Epithelial cell of proximal tubule (primary cell): Measurements from ENCODE around the genes MYO19 and GGNBP2.

- RAMPAGE, long total RNA = no peak
- RRBS = no CpG with 5 or more reads among the region's 6 CpGs
Observed at GRCh38 chr17:36202475-36202927, 5.9 kb upstream of the CCL3L3 start.

- RAMPAGE, long total RNA = no peak
- RRBS = no CpG with 5 or more reads among the region's 2 CpGs
Observed at GRCh38 chr17:36213005-36213265, 2.1 kb downstream of the CCL4L2 start.

- RAMPAGE, long total RNA = no peak
- RRBS = no CpG with 5 or more reads among the region's 75 CpGs
Observed at GRCh38 chr17:36534408-36535314, at the start of gene MYO19. MYO19 (minus strand) TSS chr17:36534868.

GRCh38 chr17:36544894-36545347 lies at the start of gene GGNBP2:
GGNBP2 (plus strand) TSS chr17:36544919.
- RAMPAGE, long total RNA = no peak
- RRBS = no CpG with 5 or more reads among the region's 45 CpGs

DNA sequence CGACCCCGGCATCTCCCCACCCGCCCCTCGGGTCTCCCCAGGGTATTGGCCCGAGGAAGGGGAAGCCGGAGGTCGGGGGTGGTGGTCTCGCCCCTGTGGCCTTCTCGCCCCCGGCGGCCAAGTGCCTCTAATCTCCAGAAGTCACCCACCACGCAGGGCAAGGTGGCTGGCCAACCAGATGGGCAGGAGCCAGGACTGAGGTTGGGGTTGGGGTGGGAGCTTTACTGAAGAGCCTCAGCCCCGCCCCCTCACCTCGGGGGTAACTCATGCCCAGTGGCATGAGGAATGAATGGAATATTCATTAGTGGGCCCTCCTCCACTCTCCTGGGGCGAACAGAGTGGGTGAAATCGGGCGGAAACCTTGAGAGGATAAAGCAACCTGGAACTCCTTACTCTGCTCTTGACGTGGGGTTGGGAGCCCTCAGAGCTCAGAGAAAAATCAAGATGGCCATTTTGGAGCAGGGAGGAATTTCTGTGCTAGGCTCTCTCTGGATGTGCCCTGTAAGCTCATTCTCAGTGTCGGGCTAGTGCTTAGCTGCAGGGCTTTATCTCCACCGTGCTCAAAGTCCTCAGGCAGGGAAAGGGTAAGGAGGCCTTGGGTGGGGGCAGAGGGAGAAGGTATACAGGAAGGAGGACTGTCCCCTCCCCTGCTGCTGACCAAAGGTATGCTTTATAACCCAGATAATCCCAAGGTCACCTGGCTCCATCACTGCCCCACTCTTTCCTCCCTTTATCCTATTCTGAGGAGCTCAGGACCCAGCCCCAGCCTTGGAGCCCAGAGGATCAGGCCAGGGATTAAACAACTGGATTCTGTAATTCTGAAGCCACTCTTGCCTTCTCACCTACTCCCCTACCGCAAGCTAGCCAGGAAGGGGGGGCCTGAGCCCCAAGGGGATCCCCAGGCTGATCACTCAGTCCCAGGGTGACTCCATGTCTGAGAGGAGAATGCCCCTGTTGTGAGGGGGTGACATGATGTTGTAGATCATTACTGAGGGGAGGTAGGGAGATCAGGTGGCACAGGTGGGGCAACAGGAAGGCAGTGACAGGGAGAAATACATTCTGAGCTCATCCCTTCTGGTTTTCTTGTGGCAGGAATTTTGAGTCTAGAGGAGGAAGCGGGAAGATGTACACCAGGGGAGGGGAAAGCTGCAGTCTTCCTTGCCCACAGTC lies 1.1 kb downstream of the DHRS11 start:
- RAMPAGE, long total RNA = no peak
- RRBS = no CpG with 5 or more reads among the region's 22 CpGs

- RAMPAGE, long total RNA = no peak
- RRBS = no CpG with 5 or more reads among the region's 58 CpGs
Observed at GRCh38 chr17:36721987-36723194, 121.0 kb downstream of the MRM1 start.

- RAMPAGE, long total RNA = no peak
- RRBS = no CpG with 5 or more reads among the region's 13 CpGs
Observed at GRCh38 chr17:36727654-36728274, 126.4 kb downstream of the MRM1 start.

DNA sequence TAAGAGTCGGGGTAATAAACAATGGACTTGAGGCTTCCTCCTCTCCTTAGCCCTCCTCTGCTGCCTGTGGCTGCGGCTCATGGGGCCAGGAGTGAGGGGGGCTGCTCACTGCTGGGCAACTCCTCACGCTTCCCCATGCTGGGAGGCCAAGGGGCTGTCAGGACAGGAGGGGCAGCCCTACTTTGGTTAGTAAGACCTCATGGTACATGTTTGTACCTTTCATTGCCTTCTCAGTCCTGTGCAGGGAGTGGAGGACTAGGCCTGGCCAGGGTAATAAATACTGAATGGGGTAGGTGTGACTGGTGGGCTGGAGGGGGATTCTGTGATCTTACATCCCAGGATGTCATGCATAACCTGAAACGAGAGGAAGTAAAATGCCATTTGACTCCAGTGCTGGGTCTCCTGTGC lies 138.1 kb downstream of the AATF start:
- RAMPAGE, long total RNA = no peak
- RRBS = no CpG with 5 or more reads among the region's 4 CpGs

DNA sequence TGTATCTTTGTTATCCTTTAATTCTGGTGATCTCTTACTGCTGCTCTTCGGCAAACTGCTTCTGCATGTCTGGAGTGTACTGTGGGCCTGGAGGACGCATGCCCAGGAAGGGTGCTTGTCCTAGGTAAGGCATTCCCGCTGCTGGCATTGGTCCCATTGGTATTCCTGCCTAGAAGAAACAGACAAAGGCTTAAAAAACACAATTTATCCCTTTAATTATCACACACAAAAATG lies 22.9 kb downstream of the SYNRG start:
- RAMPAGE, long total RNA = no peak
- RRBS = no CpG with 5 or more reads among the region's 3 CpGs

DNA sequence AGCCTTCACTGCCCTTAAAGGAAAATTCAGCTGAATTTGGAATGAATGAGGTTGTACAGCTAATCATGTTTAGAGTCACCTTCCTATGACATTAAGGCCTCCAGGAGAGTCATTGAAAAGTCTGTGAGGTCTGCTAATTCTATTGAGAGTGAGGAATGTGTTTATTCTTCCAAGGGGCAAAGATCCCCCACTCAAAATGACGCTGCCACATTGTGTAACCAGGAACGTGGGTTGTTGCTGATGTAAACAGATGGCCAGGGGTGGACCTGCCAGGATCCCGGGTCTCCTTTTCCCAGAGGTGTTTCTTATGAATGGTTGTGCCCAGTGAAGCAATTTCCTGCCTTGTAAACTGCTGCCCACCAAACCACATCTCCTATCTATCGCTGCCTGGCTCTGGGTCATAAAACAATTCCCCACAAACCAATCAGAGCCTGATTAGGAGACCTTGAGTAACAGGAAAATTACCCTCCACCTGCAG lies 32.8 kb upstream of the DDX52 start:
- RAMPAGE, long total RNA = no peak
- RRBS = no CpG with 5 or more reads among the region's 4 CpGs

DNA sequence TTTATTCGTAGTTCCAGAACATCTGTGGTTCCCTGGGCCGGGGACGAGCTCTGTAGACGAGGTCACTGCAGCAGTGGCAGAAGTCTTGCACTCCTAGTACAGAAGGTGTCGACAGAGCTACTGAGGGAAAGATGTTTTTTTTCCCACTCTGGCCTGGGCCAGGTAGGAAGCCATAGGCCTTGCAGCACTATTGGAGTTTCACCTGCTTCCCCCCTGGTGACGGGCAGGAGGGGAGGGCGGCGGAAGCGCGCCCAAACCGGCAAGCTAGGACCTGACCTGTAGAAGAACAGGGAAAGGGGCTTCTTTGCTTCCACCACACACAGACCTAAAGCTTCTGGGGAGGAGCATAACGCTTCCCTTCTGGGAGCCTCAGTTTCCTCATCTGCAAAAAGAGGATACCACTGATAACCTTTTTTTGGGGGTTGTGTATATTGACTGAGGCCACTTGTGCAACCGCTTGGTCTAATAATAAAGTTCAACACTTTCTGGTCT lies 1.3 kb upstream of the HNF1B start:
- RAMPAGE, long total RNA = no peak
- RRBS = no CpG with 5 or more reads among the region's 13 CpGs

- RAMPAGE, long total RNA = no peak
- RRBS = no CpG with 5 or more reads among the region's 7 CpGs
Observed at GRCh38 chr17:37843957-37844488, 80.2 kb upstream of the TBC1D3K start.

DNA sequence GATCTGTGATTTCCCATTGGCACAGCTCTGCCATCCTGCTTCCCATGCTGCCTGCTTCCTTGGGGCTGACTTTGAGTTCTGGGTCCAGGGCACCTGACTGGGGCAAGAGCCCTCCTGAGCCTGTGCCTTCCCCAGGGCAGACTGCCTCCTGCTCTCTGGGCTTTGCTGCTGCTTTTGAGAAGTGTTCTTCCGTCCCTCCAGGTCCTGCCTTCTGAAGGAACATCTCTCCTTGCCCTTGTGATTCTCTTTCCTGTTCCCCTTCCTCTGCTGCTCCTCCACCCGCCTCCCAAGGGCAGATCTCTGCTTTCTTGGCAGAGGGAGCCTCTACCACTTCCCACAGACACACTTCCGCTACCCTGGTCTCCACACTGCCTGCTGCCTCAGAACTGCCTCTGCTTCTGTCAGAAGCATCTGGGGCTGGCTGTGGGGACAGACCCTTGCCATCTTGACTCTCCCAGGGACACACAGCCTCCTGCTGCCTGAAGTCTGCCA lies 16.8 kb downstream of the GPR179 start:
- RAMPAGE, long total RNA = no peak
- RRBS = no CpG with 5 or more reads among the region's 3 CpGs

- RAMPAGE, long total RNA = no peak
- RRBS = no CpG with 5 or more reads among the region's 40 CpGs
Observed at GRCh38 chr17:38352560-38353168, 1.0 kb downstream of the SOCS7 start.

- RAMPAGE, long total RNA = no peak
- RRBS = no CpG with 5 or more reads among the region's 22 CpGs
Observed at GRCh38 chr17:38414744-38415314, 13.4 kb upstream of the ARHGAP23 start.

- RAMPAGE, long total RNA = no peak
- RRBS = no CpG with 5 or more reads among the region's 12 CpGs
Observed at GRCh38 chr17:38454524-38455170, 26.4 kb downstream of the ARHGAP23 start.

- RAMPAGE, long total RNA = no peak
- RRBS = no CpG with 5 or more reads among the region's 13 CpGs
Observed at GRCh38 chr17:38482407-38482895, 54.2 kb downstream of the ARHGAP23 start.

- RAMPAGE, long total RNA = no peak
- RRBS = no CpG with 5 or more reads among the region's 5 CpGs
Observed at GRCh38 chr17:38614074-38614621, 8.4 kb upstream of the SRCIN1 start.

DNA sequence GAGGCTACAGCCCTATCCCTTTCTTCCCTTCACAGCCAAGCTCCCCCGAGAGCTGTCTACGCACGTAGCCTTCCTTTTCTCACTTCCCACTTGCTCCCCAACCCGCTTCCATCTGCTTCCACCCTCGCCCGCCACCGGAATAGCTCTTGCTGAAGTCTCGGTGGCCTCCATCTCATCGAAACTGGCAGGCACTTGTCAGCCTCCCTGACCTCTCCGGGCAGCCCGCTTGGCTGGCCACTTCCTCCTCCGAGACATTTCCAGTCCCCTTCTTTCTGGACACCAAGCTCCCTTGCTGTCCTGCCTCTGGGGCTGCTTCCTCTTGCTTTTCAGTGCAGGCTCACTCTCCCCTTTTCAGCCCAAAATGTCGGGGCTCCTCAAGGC lies 10.8 kb upstream of the EPOP start:
- RAMPAGE, long total RNA = no peak
- RRBS = no CpG with 5 or more reads among the region's 13 CpGs

- RAMPAGE, long total RNA = no peak
- RRBS = no CpG with 5 or more reads among the region's 100 CpGs
Observed at GRCh38 chr17:38701874-38702911, 2.9 kb upstream of the MLLT6 start.